SK-N-SH (cell line): ENCODE measurements around the genes FLG2, LCE3D, SPRR5 and LELP1.

DNA sequence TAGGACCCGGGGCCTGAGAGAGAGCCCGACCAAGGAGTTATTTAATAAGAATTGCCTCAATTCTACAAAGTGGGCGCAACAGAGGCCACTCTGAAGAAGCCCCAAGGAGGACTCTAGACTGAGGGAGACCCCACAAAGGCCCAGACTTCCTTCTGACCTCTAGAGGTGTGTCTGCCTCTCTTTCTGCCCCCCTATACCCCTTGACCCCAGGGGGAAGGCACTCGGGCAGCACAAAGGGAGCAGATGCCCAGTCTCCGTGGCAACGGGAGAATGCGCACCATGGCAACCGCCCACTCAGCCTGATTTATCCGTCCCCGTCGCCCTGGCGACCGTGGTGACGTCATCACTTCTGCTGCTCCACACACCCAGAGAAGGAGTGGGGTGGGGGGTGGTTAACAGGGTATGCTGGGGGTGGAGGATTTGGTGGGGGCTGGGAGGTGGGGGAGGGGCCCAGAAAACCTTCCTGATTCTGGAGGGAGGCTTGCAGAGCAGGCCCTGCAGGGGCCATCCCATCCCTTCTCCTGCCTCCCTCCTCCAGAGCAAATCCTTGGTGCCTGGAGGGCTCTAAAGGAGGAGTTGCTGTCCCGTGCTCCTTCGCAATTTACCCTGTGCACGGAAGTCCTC lies 6.4 kb downstream of the CELF3 start:
- RRBS = no CpG with 5 or more reads among the region's 17 CpGs
CAGE:
- cytosol, long polyA plus RNA = no peak
- long polyA plus RNA = no peak
- nucleus, long polyA plus RNA = no peak

DNA sequence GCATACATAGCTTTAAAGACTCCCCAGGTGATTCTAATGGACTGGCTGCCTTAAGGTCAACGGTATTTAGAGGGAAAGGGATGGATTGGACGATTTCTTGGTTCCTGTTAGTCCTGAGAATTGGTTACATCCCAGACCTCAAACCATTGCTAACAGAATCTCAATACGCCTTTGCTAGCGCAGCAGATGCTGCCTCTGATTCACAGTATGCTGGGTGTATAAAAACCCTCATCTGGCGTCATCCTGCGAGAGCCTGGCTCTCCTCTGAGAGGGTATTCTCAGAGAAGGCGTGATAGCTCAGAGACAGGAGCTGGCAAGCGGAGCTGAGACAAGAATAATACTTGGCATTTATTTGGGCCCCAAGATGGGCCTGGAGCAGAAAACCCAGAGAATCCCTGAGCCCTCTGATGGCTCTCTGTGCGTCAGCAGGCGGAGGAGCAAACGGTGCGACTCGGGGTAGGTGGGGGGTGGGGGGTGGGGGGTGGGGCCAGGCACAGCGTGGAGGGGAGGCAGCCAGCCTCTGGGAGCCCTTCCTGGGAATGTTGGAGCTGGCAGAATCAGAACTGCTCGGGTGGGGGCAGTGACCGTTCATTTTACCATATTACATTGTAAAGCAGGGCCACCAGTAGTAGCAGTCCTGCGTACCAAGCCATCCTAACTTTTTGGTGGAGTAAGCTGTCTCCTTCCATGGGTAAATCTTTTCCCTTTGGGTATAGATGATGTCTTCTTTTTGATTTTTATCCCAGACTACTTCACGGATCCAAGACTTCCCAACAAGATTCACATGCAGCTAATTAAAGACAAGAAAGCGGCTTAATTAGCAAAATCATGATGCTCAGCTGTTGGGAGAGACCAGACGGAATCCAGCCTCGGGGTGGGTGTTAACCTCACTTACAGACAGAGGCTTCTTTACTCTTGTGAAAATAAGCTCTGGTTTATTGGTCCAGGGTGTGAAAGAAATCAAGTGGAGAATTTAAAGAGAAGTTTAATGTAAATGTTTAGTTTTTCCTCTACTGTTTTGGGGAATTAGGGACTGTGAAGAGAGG lies 7.0 kb downstream of the RIIAD1 start:
- RRBS = no CpG with 5 or more reads among the region's 21 CpGs
CAGE:
- cytosol, long polyA plus RNA = no peak
- long polyA plus RNA = no peak
- nucleus, long polyA plus RNA = no peak

GRCh38 chr1:151834308-151834839 lies 2.8 kb upstream of the RORC start:
- RRBS = no CpG with 5 or more reads among the region's 4 CpGs
CAGE:
- cytosol, long polyA plus RNA = no peak
- long polyA plus RNA = no peak
- nucleus, long polyA plus RNA = no peak

GRCh38 chr1:151904799-151905402 lies 4.4 kb downstream of the THEM4 start:
- RRBS = no CpG with 5 or more reads among the region's 3 CpGs
CAGE:
- cytosol, long polyA plus RNA = no peak
- long polyA plus RNA = no peak
- nucleus, long polyA plus RNA = no peak

DNA sequence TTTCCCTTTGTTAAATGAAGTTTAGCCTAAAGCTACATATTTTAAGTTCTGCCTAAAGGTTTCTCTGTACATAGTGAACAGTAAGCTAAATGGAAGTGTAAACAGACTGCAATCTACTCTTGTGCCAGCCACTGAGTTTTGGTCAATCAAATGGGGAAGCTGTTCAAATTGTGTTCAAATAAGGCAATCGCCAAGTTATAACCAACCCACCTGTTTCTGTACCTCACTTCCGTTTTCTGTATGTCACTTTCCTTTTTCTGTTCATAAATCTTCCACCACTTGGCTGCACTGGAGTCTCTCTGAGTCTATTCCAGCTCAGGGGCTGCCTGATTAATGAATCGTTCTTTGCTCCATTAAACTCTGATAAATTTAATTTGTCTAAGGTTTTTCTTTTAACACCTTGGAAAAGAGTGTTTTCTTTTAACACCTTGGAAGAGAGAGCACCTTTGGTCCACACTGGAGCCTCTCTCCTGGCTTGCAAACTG lies 10.9 kb upstream of the THEM4 start:
- RRBS = no CpG with 5 or more reads among the region's 3 CpGs
CAGE:
- cytosol, long polyA plus RNA = no peak
- long polyA plus RNA = no peak
- nucleus, long polyA plus RNA = no peak

DNA sequence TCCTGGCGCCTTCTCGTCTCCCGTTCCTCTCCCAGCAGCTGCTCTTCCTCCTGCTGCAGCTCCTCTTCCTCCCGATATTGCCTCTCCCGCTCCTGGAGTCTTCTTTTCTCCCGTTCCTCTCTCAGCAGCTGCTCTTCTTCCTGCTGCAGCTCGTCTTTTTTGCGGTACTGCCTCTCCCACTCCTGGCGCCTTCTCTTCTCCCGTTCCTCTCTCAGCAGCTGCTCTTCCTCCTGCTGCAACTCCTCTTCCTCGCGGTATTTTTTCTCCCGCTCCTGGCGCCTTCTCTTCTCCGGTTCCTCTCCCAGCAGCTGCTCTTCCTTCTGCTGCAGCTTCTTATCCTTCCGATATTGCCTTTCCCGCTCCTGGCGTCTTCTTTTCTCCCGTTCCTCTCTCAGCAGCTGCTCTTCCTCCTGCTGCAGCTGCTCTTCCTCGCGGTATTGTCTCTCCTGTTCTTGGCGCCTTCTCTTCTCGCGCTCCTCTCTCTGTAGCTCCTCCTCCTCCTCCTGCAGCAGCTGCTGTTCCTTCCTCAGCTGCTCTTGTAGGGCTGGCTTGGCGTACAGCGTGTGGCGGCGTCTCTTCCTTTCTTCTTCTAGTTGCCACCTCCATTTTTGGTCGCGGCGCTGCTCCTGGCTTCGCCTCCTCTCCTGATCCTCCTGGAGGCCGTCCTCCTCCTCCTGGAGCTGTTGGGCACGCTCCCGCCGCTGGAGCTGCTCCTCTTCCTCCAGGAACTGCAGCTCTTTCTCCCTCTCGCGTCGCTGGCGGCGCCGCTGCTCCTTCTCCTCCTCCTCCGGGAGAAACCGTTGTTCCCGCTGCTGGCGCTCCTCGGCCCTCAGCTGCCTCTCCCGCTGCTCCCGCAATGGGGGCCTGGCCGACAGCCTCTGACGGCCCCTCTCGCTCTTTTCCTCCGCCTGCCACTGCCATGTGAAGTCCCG lies 5.0 kb downstream of the TCHH start:
- RRBS = no CpG with 5 or more reads among the region's 54 CpGs
CAGE:
- cytosol, long polyA plus RNA = no peak
- long polyA plus RNA = no peak
- nucleus, long polyA plus RNA = no peak

- RRBS = no CpG with 5 or more reads among the region's 1 CpG
CAGE:
- cytosol, long polyA plus RNA = no peak
- long polyA plus RNA = no peak
- nucleus, long polyA plus RNA = no peak
Measured at GRCh38 chr1:152359864-152360101, at the start of gene FLG2. Gene FLG2 (minus strand): TSS chr1:152360006.

DNA sequence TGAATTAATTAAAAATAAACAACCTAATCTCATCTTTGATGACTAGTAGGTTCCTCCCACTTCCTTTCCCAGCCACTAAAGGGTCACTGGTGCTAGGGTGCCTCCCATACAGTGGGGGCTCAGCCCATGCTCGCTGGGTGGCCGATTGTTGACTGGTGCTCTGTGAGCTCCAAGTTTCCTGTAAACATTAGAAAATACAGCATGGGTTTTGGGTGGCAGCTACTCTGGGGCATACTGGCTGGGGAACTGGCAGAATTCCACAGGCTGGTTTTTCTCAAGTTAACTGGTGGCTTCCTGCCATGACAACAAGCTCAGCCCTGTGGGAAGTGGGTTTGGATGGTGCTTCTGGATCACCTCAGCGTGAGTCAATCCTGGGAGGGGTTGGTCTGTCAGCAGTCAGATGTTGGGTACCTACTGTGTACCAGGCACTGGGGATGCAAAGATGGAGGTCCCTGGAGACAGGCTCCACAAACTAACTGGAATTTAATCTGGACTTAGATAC lies 28.7 kb upstream of the CRNN start:
- RRBS = no CpG with 5 or more reads among the region's 3 CpGs
CAGE:
- cytosol, long polyA plus RNA = no peak
- long polyA plus RNA = no peak
- nucleus, long polyA plus RNA = no peak

GRCh38 chr1:152580304-152580790 lies at the start of gene LCE3D:
Gene LCE3D (minus strand): TSS chr1:152580516.
- RRBS = no CpG with 5 or more reads among the region's 5 CpGs
CAGE:
- cytosol, long polyA plus RNA = no peak
- long polyA plus RNA = no peak
- nucleus, long polyA plus RNA = no peak

DNA sequence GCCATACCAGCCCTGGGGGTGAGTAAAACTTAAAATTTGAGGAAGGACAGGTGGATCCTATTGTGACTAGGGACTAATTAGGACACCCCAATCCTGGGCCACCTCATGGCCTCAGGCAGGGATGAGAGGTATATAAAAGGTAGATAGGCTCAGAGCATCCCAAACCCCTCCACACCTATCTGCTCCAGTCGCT lies at the start of gene SPRR5:
Gene SPRR5 (plus strand): TSS at position 162 of the 193 bp plus-strand sequence.
- RRBS = no CpG with 5 or more reads among the region's 1 CpG
CAGE:
- cytosol, long polyA plus RNA = no peak
- long polyA plus RNA = no peak
- nucleus, long polyA plus RNA = no peak

- RRBS = no CpG with 5 or more reads among the region's 2 CpGs
CAGE:
- cytosol, long polyA plus RNA = no peak
- long polyA plus RNA = no peak
- nucleus, long polyA plus RNA = no peak
Measured at GRCh38 chr1:153203239-153203709, at the start of gene LELP1. Gene LELP1 (plus strand): TSS chr1:153203430.

- RRBS = no CpG with 5 or more reads among the region's 8 CpGs
CAGE:
- cytosol, long polyA plus RNA = no peak
- long polyA plus RNA = no peak
- nucleus, long polyA plus RNA = no peak
Measured at GRCh38 chr1:153386363-153387091, 4.3 kb downstream of the S100A8 start.

DNA sequence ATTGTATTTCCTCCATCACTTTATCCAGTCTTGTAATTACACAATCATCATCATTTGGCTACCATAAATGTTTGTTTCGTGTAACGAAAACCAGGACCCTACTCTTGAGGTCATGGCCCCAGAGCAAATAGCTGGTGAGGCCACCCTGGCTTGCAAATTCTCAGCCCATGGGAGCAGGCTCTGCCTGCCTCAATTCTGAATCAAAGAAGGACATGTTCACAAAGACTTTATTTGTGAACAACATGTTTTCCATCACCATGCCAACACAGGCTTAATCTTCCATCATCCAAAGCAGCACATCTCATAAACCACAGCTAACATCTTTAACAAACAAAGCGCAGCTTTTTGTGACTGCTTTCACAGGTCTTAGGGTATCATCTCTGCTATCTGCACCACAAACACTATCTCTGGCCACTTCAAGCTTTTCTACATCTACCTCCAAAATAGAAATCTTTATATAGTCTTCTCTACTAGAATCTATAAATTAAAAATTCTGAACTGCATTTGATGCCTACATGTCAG lies 33.2 kb upstream of the S100A7 start:
- RRBS = no CpG with 5 or more reads among the region's 3 CpGs
CAGE:
- cytosol, long polyA plus RNA = no peak
- long polyA plus RNA = no peak
- nucleus, long polyA plus RNA = no peak

DNA sequence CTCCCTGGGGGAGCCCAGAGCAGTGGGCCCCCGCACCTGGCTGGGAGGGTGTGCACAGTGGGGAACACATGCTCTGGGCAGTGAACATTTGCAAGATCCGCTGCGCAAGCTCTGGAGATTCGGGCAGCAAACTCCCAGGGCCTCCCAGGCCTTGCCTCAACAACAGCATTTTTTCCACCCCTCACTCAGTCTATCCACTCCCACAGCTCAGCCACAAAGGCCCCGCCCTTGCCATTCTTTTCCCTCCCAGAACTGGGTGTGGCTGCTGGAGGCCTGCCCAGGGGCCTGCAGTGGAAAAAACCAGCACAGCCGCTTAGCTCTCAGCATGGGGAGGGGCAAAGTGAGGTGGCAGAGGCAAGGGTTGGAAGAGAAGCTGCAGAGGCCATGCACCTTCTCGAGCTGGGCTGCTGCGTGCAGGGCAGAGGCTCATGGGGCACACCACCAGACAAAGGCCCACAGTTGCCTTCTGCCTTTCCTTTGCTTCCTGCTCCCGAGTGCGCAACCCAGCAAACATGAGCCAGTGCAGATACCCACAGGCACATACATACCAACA lies 608 bp downstream of the S100A4 start:
- RRBS = no CpG with 5 or more reads among the region's 10 CpGs
CAGE:
- cytosol, long polyA plus RNA = start-site peak on the minus strand centred at position 156 of the sequence, 23 bp wide, 23 and 39 reads in 2 replicates
- long polyA plus RNA = start-site peak on the minus strand centred at position 160 of the sequence, 65 bp wide, 44 and 64 reads in 2 replicates
- nucleus, long polyA plus RNA = no peak

DNA sequence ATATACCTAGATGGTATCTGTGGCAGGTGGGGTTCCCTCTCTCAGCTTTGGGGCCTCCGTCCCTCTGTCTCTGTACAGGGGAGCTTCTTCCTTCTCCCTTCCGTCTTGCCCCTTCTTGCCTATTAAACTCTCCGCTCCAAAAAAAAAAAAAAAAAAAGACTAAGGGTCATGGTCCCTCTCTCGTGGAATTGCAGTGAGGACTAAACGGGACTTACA lies 6.6 kb downstream of the S100A16 start:
- RRBS = no CpG with 5 or more reads among the region's 5 CpGs
CAGE:
- cytosol, long polyA plus RNA = no peak
- long polyA plus RNA = no peak
- nucleus, long polyA plus RNA = no peak

DNA sequence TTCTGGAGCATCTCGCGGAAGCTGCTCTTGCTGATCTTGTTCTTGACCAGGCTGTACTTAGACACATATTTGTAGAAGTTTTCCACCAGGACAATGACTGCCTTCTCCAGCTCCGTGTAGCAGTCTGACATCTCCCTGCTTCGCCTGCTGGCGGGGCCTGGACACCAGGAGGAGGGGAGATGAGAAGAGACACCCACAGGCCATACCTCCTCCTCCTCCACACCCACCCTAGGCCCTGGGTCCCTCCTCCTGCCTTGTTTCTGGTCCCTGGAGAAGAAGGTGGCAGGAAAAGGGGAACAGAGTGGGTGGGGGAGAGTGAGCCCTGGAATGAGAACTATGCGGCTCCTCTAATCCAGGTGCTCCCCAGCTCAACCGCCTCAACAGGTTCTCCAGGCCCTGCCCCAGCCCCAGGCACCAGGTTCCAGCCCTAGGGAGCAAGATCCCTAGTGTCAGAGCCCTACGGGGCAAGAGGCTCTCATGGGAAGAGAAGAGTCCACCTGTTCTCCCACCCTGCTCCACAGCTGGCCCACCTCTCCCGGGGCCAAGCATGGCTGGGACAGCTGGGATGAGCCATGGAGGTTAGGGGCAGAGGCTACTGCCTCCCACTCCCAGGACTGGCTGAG lies 4.8 kb downstream of the S100A16 start:
- RRBS = no CpG with 5 or more reads among the region's 9 CpGs
CAGE:
- cytosol, long polyA plus RNA = no peak
- long polyA plus RNA = no peak
- nucleus, long polyA plus RNA = no peak

DNA sequence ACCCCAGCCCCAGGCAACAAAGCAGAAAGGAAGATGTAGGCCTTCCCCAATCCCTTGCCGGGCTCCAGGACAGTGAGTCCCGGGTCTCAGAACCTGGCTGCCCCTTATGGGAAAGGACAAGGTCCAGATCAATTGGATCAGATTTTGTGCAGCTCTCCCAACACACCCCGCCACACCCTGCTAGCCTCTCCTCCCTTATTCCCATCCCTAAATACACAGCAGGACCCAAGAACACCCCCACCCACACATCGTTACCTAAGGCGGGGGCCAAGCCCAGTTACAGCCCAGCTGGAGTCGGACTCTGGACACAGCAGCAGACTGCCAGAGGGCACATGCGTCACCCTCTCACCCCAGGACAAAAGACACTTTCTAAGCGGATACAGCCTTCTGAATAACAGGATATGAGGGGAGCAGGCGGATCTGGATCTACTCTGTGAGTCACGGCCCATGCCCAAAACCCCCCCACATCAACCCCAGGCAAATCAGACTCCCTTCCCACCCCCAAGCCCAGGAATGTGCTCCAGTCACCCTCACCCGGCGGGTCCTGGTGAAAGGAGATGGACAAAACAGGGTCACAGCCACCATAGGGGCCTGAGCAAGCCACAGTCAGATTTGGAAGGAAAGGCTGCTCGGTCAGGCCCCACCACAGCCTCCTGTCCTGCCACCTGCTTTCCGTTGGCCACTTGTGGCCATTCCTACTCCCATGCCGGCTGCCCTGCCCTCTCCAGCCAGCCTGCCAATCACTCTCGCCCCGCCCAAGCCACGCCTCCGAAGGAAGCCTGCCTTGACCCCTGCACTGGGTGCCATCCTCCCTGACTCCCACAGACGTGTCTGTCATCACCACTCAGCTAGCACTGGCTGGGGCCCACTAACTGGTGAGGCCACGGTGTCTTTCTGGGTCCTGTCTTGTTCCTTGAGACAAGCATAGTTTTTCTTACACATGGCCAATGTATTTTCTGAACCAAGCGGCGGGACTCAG lies 4.0 kb downstream of the S100A16 start:
- RRBS = no CpG with 5 or more reads among the region's 23 CpGs
CAGE:
- cytosol, long polyA plus RNA = start-site peak on the minus strand centred at position 394 of the sequence, 80 bp wide, 221 and 434 reads in 2 replicates
- long polyA plus RNA = no peak
- nucleus, long polyA plus RNA = start-site peak on the minus strand centred at position 395 of the sequence, 32 bp wide, 47 and 99 reads in 2 replicates

- RRBS = 1% methylated on average over 36 of the region's 64 CpGs
CAGE:
- cytosol, long polyA plus RNA = no peak
- long polyA plus RNA = no peak
- nucleus, long polyA plus RNA = no peak
Measured at GRCh38 chr1:153782976-153784182, 8.2 kb downstream of the SLC27A3 start.

- RRBS = no CpG with 5 or more reads among the region's 16 CpGs
CAGE:
- cytosol, long polyA plus RNA = no peak
- long polyA plus RNA = no peak
- nucleus, long polyA plus RNA = no peak
Measured at GRCh38 chr1:153888475-153889445, 34.0 kb downstream of the GATAD2B start.

DNA sequence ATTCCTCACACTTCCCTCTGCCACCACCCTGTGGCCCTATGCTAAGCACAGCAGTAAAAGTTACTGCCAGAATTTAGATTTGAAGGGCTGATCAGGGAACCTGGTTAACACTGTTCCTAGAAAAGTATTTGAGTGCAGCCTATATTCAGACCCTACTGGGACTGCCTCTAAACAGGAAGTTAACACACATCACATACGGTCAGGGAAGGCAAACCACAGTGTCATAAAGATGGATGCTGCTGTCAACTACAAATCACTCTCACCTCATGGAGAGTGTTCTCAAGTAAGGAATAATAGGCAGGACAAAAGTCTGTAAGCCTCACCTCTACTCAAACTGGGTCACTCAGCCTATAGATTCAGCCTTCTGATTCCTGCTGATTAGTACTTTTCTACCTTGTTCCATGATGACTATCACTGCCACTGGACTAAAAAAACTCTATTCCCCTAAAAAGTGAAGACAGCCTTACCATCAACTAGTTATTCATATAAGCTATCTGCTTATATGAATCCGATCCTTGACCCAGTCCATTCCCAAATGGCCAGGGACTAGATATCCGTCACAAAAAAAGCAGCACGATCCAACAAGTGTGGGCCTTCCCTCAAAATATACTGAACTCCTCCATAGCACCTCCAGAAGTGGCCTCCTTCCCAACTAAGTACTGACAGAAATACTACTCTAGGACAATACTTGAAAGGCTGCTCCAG lies 2.2 kb downstream of the GATAD2B start:
- RRBS = no CpG with 5 or more reads among the region's 4 CpGs
CAGE:
- cytosol, long polyA plus RNA = no peak
- long polyA plus RNA = no peak
- nucleus, long polyA plus RNA = no peak